ENCODE data around the genes SIT1 and TPM2.

DNA sequence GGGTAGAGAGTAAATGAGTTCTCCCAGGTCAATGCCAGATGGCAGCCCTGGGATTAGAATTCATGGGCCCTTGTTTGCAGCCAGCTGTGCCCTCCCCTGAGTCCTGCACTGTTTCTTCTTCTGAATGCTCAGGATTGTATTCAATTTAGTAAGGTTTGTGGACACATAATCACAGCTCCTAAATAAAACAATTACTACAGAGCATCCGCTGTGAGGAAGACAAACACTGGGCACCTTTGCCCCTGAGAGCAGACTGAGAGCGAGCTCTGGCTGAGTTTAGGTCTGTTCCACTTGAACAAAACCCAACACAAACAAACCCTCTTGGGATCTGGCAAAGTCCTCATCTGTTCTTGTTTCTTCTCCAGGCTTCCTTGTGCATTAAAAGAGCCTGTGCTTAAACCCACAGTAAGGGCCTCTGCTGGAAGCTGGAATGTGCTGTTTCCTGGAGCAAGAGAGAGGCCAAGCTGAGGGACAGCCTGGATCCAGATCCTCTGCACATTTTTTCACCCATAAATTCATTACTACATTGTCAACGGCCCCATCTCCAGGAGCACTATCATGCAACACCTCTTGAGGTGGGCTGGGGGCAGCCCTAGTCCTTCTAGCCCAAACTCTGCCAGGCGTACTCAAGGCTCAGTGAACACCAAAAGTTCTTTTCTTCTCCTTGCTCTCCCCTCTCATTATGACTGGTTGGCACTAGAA lies 29.8 kb downstream of the FAM219A start:
- PRO-cap: no peak

- PRO-cap: no peak
These were observed 29.3 kb downstream of the CNTFR start for GRCh38 chr9:34560190-34560736.

GRCh38 chr9:34571196-34571584 lies 18.3 kb downstream of the CNTFR start:
- PRO-cap: no peak

- PRO-cap: no peak
These were observed 1.7 kb upstream of the GALT start for GRCh38 chr9:34644691-34645205.

DNA sequence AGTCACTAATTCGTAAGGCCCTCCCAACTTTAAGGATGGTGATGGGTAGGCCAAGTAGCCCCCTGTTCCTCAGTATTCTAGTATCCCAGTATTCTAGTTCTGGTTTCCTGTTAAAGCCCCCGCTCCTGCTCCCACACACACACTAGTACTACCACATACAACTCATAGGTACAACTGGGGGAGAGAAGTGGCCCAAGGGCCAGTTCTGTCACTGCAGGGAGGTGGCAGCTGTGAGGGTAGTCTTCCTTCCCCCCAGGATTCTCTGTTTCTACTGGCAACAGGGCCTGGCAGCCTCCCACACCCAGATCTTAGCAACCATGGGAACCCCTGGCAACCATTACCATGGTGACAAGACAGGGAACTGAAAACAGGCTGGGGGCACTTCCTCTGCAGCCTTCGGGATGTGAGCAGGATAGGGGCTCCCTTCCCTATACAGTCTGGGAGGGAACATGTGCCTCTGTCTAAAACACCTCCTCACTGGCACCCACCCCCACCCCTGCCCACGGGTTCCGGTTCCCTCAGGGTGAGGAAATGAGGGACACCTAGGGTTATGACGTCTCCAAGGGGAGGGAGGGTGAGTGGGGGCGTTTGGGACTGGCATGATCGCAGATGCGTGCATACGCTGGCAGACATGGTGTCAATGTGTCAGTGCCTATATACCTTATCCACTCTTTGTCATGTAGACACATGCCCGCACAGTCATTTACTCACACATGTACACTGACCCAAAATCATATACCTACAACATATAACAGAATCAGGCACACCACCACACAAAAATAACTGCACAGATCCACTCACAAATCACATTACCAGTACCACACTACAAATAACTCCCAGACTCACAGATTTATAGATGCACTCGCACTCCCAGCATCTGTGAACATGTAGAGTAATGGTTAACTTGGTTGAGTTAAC lies 3.0 kb upstream of the DNAJB5 start:
- PRO-cap: unidirectional peak, minus-strand start at position 439 of the sequence

- PRO-cap: no peak
These were observed 4.8 kb downstream of the DNAJB5 start for GRCh38 chr9:34994335-34994829.

GRCh38 chr9:35056551-35057365 lies 14.7 kb downstream of the C9orf131 start:
- PRO-cap: no peak

DNA sequence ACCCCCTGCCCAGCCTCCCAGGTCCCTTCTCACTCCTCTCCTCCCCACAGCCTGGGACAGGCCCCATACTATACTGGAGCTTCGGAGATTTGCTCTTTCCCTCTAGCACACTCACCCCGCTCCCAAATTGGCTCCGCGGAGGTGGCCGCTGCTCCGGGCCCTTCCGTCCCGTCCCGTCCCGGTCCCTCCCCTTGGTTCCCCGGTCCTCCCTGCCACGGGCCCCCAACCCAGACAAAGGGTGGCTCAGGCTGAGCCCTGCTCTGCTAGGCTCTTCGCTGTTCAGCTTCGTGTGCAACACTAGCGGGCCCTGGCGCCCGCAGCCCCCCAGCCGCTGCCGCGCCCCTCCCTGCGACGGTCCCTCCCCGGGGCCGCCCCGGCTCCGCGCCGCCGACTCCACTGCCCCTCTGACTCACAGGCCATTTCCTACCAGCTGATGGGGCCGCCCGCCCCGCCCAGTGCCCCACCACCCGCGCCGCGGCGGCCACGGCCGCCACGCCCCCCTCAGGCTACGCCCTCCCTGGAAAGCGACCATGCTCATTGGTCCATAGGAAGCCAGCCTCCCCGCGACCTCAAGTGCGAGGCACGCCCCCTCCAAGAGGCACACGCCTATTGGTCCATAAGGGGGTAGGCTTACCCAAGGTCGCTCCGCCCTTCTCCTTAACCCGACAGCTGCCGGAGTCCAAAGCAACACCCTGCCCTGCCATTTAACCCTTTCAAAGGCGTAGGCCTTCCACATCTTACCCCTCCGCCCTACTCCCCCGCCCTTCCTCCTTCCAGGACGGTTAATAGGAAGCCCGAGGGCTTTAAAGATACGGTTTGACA lies 4.3 kb downstream of the ATOSB start:
- PRO-cap: bidirectional peak, plus-strand start at position 660 of the sequence, minus-strand start at position 398 of the sequence

DNA sequence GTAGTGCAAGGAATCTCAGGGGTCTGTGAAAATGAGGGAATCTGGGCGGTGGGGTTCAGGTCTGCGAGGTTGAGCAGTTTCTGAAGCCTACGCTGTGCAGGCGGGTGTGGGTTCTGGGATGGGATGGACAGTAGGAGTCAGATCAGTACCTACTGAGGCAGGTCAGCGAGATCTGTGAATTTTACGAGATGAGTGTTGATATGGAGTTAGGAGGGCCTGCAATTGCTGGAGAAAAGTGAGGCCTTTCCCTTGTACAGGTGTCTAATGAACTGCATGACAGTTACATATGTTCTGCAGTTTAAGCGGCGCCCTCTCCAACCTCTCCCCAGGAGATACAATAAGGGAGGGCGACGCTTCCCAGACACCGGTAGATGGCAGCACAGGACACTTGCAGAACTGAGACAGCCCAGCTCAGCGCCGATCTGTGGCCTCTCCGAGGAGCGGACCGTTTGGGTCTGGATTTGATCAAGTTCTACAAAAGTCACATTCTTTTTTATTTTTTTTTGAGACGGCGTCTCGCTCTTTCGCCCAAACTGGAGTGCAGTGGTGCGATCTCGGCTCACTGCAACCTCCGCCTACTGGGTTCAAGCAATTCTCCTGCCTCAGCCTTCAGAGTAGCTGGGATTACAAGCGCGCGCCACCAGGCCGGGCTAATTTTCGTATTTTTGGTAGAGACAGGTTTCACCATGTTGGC lies 1.1 kb upstream of the ATOSB start:
- PRO-cap: no peak

GRCh38 chr9:35489092-35489325 lies 902 bp upstream of the RUSC2 start:
- PRO-cap: no peak

- PRO-cap: no peak
These were observed 29.2 kb downstream of the RUSC2 start for GRCh38 chr9:35518889-35519792.

GRCh38 chr9:35538287-35539336 lies 25.1 kb downstream of the FAM166B start:
- PRO-cap: bidirectional peak, plus-strand start at chr9:35538641, minus-strand start at chr9:35538417; bidirectional peak, plus-strand start at chr9:35538897, minus-strand start at chr9:35538861

- PRO-cap: unidirectional peak, plus-strand start at chr9:35617084; bidirectional peak, plus-strand start at chr9:35617343, minus-strand start at chr9:35617159
These were observed 1.3 kb downstream of the CD72 start for GRCh38 chr9:35616849-35617442.

DNA sequence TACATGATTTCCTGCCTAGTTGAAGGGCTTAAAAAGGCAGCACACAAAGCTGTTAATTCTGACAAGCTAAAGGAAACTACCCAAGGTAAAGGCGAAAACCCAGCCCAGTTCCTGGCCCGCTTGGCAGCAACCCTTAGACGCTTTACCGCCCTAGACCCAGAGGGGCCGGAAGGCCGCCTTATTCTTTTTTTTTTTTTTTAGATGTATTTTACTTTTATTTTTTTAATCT lies 12.0 kb downstream of the SIT1 start:
- PRO-cap: no peak

DNA sequence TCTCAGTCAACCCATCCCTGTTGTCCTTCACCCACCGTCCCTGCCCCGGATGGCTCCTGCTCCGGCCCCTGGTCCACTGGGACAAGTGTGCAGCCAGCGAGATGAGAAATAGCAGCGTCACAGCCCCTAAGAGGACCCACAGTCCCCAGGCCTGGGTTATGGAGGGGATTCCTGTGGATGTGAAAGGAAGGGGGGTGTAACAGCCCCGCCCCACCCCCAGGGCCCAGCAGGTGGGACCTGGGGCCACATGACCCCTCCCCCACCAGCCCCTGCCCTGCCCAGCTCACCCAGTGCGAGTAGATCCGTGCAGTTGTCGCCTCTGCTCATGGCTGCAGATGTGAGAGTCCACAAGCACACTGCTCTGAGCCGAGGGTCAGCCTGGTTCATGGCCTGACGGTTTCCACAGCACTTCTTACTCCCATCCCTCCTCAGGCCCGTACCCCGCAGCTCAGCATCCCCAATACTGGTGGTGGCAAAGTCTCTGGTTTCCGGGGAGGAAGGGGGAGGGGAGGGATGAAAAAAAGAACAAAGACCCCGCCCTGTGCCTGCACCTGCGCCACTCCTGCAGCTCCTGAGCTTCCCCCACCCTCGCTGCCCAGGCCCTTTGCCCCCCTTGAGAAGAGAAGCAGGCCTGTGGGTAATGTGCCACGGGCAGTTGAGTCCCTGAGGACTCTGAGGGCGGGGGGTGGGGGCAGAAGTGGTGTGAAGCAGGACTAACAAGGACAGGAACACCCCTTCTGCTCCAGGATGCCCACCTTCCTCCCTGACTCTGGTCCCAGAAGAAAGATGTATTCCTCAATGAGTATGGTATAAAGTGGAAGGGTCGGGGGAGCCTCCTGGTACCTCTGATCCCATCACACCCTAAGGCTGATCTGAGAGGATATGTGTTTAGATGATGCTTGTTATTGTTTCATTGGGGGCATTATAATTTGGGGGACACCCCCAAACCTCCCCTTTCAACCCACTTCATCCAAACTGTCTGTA lies at the start of gene SIT1:
Gene SIT1 (minus strand): TSS at position 465 of the 984 bp plus-strand sequence.
- PRO-cap: unidirectional peak, plus-strand start at position 299 of the sequence; bidirectional peak, plus-strand start at position 556 of the sequence, minus-strand start at position 465 of the sequence

DNA sequence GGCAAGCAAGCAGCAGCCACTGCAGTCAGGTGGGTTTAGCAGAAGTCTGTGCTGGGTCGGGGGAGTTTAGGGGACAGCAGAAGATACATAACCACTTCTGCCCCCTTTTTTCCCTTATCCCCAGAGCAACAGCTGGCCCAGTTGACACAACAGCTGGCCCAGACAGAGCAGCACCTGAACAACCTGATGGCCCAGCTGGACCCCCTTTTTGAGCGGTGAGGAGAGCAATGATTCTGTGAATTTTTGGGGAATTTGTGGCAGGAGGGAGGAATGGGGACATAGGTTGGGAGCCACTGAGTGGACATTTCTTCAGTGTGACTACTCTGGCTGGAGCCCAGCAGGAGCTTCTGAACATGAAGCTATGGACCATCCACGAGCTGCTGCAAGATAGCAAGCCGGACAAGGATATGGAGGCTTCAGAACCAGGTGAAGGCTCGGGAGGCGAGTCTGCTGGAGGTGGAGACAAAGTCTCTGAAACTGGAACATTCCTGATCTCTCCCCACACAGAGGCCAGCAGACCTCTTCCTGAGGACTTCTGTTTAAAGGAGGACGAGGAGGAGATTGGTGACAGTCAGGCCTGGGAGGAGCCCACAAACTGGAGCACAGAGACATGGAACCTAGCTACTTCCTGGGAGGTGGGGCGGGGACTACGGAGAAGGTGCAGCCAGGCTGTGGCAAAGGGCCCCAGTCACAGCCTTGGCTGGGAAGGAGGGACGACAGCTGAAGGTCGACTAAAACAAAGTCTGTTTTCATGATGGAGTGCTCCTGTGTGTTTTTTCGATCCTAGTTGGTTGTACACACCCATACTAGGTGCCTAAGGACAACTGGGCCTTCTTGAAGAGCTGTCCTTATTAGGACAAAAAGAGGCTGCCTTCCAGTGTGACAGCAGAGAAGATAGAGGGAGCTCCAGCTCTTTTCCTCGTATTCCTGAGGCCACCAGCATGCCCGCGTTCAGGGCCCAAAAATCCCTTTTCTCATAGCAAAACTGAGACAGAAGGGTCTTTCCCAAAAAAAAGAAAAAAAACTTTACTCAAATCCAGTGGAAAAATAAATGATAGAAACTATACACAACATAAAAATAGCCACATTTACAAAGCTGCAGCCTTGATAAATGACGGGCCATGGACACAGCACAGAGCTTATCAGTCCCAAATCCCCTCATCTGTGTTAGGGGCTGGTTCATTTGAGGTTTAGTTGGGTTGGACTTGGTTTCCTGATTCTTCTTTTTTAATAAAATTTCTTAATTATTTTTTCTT lies 2.8 kb downstream of the CCDC107 start:
- PRO-cap: no peak

GRCh38 chr9:35682550-35683277 lies 7.0 kb downstream of the TPM2 start:
- PRO-cap: no peak

- PRO-cap: bidirectional peak, plus-strand start at chr9:35690123, minus-strand start at chr9:35689925
These were observed at the start of gene TPM2 for GRCh38 chr9:35689482-35690065. Gene TPM2 (minus strand): TSS chr9:35689925.

GRCh38 chr9:35706260-35706964 lies 16.7 kb upstream of the TPM2 start:
- PRO-cap: no peak

DNA sequence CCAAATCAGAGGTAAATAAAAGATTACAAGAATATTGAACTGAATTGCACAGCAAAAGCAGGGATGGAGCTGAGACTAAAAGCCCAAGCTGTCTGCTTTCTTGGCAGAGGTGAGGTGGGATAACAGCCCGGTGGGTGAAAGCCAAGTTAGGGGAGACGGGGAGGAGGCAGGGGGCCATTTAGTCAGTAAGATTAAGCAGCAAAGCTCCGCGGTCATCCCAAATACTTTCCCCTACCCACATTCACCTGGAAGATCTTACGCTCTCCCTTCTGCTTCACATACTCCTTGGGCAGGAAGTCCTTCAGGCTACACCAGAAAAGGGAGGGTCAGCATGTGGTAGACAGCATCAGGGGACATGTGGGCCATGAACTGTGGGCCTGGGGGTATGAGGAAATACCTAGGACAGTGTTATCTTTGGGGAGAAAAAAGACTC lies 9.4 kb downstream of the TLN1 start:
- PRO-cap: no peak